ENCODE measurements around a stretch of chr6.

DNA sequence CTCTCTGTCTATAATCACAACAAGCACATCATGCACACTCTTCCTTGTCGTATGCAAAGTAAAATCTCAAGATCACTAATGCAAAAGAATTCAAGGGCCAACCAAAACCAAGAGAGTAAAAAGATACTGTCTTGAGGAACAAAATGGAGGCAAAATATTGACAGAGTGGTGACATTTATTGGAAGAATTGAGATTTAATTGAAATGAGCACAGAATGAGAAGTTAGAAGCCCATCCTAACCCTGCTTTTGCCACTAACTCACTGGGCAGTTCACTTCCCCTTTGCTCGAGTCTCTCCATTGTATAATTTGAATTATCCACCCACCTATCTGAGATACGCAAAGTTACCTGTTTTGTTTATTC lies 204.6 kb upstream of the PRDM1 start:
- PRO-cap = no peak
- RAMPAGE, long total RNA, 2 experiments = no peak in any of the 2 experiments

- PRO-cap = no peak
- RAMPAGE, long total RNA, 2 experiments = no peak in any of the 2 experiments
These were observed 193.1 kb upstream of the PRDM1 start for GRCh38 chr6:105892912-105893492.

- PRO-cap = no peak
- RAMPAGE, long total RNA, 2 experiments = no peak in any of the 2 experiments
These were observed 94.6 kb upstream of the PRDM1 start for GRCh38 chr6:105991583-105991937.

DNA sequence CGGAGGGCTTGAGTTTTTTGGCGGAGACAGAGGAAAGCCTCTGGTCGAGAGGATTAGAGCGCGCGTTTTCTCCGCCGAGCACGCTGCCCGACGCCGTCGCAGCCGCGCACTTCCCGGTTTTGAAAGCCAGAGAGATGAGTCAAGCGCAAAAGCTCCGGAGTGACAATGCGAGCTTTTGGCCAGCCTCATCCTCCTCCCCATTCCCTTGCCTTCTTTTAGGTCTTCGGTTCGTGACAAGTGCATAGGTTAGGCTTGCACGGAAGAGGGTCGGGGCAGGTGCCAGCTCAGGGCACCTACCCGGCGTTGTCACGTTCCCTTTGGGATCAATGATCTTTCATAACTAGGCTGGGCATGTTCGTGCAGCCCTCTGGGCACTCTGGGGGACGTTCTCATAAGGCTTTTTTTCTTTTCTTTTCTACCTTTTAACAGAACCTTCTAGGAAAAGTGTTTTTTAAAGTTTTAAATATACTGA lies 91.2 kb upstream of the PRDM1 start:
- PRO-cap = unidirectional peak, minus-strand start at position 121 of the sequence
- RAMPAGE, long total RNA, 2 experiments = no peak in any of the 2 experiments

GRCh38 chr6:106100822-106101221 lies 14.7 kb downstream of the PRDM1 start:
- PRO-cap = no peak
- RAMPAGE, long total RNA, 2 experiments = no peak in any of the 2 experiments

DNA sequence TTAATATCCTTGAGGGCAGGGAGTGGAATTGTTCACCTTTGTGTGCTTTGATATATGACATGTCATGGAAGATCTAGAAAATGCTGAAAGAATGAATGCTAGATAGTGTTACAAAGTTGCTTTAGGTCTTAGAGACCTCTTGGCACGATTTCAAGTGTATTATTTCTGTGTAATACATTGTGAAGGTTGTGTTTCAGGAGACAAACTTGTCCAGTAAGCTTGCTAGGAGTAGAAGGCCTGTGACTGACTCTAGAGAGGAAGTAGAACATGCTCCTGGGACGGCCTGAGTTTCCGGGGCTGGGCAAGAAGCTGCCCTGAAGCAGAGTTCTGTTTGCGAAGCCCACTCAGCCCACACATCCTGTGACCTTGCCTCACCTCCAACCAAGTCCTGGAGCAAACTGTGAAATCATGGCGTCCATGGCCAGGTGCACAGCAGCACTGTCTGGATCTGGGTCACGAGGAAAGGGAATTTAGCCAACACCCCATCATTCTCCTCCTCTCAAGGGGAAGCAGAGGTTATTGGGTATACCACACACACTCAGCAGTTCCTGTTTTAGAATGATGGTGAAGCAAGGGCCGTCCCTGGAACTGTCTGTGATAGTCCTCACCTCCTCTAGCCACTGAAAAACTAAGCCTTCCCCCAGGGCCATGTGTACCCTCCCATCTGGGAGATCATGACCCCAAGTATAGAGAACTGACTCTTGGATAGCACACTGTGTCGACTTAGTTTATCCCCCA lies 87.4 kb downstream of the CRYBG1 start:
- PRO-cap = no peak
- RAMPAGE, long total RNA, 2 experiments = no peak in any of the 2 experiments

GRCh38 chr6:106512384-106513614 lies 116.5 kb downstream of the RTN4IP1 start:
- PRO-cap = bidirectional peak, plus-strand start at chr6:106512767, minus-strand start at chr6:106512461
- RAMPAGE, long total RNA, 2 experiments = no peak in any of the 2 experiments

GRCh38 chr6:106524772-106525511 lies 104.4 kb downstream of the RTN4IP1 start:
- PRO-cap = no peak
- RAMPAGE, long total RNA, 2 experiments = no peak in any of the 2 experiments

GRCh38 chr6:106544531-106545017 lies 84.7 kb downstream of the RTN4IP1 start:
- PRO-cap = no peak
- RAMPAGE, long total RNA, 2 experiments = no peak in any of the 2 experiments

- PRO-cap = no peak
- RAMPAGE, long total RNA, 2 experiments = no peak in any of the 2 experiments
These were observed 57.4 kb downstream of the RTN4IP1 start for GRCh38 chr6:106571745-106572393.

DNA sequence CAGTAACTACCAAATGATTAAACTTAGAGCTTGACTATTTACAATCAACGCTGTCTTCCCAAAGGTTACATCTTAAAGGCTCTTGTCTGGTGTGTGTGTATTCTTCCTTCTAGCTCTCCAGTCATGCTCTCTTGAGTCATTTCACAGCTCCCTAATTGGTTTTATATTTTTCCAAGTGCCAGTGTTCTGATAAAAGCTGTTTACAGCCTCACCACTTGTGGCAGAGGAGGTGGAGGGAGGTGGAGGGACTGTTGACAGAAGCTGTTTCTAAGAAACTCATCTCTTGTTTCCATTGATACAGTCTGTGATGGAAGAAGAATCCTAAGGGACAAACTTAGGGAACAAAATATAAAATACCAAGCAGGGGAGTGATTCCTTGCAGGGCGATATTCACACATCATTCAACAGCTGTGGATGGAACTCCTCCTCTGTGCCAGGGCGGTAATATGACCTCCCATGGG lies 64.0 kb downstream of the QRSL1 start:
- PRO-cap = no peak
- RAMPAGE, long total RNA, 2 experiments = no peak in any of the 2 experiments

DNA sequence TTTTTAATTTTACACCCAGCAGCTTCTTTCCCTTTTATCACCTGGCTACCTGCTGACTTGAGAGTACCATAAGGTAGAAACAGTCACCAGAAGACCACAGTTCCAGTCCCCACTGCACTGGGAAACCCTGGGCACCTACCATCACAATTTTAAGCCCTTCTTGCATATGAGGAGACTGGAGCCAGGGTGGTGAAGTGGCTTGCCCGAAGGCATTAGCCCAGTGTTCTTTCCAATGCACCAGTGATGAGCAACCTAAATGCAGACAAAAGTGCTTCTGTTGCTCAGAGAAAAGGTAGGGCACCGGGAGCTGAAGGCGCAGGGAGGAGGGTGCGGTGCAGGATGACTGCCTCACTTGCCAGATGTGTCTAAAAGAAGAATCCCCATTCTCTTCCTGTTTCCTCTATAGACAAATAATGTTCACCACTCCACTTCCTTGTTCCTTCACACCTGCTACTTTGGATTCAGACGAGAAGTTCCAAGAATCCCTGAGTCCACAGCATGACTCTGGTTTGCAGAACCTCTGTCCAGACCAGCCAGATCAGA lies 86.5 kb downstream of the QRSL1 start:
- PRO-cap = no peak
- RAMPAGE, long total RNA, 2 experiments = no peak in any of the 2 experiments

GRCh38 chr6:106733326-106733863 lies 104.0 kb downstream of the QRSL1 start:
- PRO-cap = no peak
- RAMPAGE, long total RNA, 2 experiments = no peak in any of the 2 experiments

DNA sequence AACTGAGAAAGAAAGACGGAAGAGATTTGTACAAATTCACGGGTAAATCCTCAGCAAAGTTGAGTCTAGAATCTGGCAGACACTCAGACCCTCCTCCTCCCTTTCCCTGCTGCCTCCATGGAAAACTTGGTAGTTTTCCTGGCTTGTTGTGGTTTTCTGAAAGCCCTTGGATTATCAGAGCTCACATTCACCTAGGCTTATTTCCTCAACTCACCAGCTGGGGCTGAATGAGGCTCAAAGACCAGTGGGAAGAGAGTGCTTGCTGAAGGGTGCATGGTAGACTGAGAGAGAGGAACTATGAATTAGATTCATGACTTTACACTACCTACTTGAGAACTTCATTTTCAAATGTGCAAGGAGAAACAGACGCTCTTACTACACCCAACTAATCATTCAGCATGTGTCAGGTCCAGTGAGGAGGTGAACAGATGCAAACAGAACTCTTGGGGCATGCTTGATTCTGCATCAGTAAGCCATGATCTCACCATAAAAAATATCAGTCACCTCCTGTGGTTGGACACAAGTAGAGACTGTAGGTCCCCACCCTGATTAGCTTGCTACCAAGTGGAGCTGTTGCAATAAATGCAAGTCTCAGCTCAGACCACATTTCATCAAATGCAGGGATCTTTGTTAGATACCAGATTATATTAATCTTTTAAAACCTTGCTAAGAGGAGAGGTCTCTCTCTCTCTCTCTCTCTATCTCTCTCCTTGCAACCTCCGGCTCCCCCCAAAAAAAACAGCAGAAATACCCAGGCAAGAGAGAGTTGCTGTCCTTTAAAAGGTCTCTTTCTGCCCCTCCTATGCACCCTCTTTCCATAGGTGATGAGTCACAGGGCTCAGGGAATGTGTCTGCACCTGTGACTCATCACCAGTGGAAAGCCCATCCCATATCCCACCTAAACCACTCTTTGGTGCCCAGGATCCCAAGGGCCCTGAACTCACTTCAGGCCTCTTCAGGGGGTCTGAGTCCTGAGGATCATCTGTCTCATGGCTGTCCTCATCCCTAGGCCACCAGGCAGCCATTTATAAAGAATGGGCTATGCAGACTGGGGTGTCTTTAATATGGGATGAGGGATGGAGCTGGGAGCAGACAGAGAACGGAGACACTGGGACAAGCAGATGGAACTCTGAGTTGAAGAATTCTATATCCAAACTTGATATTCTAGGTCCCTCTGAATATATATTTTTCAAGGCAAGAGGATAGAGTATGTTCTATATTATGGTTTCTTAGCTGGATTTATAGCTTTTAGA lies 154.4 kb downstream of the QRSL1 start:
- PRO-cap = unidirectional peak, plus-strand start at position 237 of the sequence; bidirectional peak, plus-strand start at position 499 of the sequence, minus-strand start at position 442 of the sequence; bidirectional peak, plus-strand start at position 1,091 of the sequence, minus-strand start at position 532 of the sequence
- RAMPAGE, long total RNA, 2 experiments = no peak in any of the 2 experiments

- PRO-cap = no peak
- RAMPAGE, long total RNA, 2 experiments = no peak in any of the 2 experiments
These were observed 155.8 kb downstream of the QRSL1 start for GRCh38 chr6:106785127-106785668.

DNA sequence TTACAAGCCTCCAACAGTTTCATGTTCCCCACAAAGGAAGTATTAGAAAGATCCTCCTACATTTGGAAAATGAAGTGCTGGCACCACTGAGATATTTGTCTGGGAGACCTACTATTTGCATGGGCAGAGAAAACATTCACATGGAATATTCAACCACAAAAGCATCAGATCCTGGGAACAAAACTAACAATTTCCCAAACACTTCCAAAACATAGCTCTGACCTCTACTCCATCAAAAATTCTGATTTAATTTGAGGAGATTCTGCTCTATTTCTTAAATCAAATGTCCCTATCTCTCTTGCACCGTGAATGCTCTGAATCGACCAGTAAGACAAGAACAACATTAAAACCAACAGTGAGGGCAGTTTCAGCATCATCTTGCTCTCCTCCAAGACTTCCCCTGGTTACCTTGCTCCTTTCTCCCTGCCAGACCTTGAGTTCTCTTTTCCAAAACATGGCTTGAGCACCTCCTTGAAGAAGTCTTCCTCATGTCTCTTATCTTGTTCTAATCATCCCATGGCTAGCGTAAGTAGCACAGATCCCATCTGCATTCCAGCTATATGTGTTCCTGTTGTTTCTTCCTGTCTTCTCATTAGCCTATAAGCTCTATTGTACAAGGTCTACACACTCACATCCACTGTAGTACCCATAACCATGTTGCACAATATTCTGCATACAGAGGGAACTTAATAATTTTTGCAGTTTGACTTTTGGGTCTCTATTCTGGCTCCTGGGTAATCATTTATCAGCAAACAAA lies 157.7 kb downstream of the QRSL1 start:
- PRO-cap = unidirectional peak, minus-strand start at position 380 of the sequence; unidirectional peak, minus-strand start at position 447 of the sequence; bidirectional peak, plus-strand start outside the sequence, minus-strand start at position 639 of the sequence
- RAMPAGE, long total RNA, 2 experiments = start-site peak on the minus strand in 2 of 2 experiments, centred at positions 594 to 600 of the sequence, 403 to 434 reads per replicate

- PRO-cap = no peak
- RAMPAGE, long total RNA, 2 experiments = no peak in any of the 2 experiments
These were observed 100.1 kb downstream of the CD24 start for GRCh38 chr6:106874335-106874824.

- PRO-cap = no peak
- RAMPAGE, long total RNA, 2 experiments = no peak in any of the 2 experiments
These were observed 14.0 kb upstream of the BEND3 start for GRCh38 chr6:107129164-107129915.

GRCh38 chr6:107169048-107169567 lies 53.8 kb upstream of the BEND3 start:
- PRO-cap = no peak
- RAMPAGE, long total RNA, 2 experiments = no peak in any of the 2 experiments

DNA sequence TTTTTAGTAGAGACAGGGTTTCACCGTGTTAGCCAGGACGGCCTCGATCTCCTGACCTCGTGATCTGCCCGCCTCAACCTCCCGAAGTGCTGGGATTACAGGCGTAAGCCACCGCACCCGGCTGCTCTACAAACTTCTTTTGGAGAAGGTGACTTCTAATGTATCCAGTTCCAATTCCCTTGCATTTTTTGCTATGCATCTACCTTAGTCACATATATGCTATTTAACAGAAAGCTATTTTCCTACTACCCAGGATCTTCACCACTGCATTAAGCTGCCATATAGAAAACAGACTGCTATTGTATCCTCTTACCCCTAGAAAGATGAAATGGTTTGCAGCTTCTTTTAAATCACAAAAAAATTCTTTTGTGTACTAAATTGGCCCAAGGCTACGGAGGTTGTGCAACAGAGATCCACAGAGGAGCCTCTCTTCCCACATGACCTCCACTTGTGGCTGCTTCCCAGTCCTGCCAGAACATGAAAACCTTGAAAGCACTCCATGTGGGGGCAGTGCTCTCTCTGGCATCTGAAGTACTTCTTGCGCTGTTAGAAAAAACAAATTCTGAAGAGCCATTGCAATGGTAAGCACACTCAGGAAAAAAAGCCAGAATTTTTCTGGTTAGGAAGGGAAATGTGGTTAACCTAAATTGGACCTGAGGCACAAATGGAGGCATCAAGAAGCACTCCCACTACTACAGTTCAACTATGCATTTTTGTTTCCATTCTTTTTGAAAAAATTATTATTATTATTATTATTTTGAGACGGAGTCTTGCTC lies 126.4 kb upstream of the BEND3 start:
- PRO-cap = no peak
- RAMPAGE, long total RNA, 2 experiments = no peak in any of the 2 experiments

All from body of pancreas (tissue), 2 donors.